Choroid plexus epithelial cell (primary cell): ENCODE data around the genes GAD1 and DYNC1I2.

- RRBS, result no CpG with 5 or more reads among the region's 4 CpGs
Observed at GRCh38 chr2:170500822-170501196, 214.3 kb upstream of the SP5 start.

DNA sequence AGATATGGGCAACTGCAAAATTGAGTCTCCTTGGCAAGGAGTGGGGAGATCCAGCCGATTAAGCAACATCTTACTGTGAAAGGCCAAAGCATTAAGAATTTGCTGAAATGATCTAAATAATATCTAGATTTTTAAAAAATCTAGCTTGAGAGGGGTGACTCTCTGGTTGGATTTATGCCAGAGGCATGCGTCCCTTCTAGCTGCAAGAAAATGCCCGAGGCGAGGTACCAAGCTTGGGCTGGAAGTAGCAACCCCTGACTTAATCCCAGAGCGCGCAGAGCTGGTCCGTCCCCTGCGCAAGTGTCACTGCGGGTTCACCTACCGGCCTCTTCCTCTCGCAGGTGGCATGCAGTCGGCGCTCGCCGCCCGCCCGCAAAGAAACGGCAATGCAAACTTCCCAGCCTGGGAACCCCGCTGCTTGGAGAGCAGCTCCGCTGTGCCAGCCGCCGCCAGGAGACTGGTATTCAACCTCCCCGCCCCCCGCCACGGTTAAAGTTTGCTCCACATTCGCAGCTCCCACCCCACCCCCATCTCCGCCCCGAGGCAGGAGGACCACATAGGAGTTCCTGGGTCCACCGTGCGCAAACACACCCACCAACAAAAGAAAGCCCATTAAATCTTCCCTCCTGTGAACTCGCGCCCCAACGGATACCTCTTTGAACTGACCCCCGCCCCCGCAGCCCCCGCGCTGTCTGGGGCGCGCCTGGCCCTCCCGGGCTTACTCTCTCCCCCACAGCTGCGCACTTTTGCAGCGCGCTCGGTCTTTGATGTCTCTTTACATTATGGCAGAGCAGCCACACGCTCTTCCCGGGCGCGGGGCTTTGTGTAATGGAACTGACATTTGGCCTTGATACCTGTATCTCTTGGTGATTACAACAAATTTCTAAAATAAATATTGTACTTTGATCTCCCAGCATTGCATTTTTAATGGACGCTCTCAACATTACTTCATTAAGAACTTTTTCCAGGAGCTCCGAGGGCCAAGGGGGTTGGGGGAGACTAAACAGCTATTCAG lies 3.3 kb upstream of the SP5 start:
- RRBS, result 10% methylated on average over 4 of the region's 50 CpGs

- RRBS, result 2% methylated on average over 15 of the region's 69 CpGs
Observed at GRCh38 chr2:170816423-170817339, at the start of gene GAD1. Gene GAD1, plus strand, starts transcription at chr2:170816887.

DNA sequence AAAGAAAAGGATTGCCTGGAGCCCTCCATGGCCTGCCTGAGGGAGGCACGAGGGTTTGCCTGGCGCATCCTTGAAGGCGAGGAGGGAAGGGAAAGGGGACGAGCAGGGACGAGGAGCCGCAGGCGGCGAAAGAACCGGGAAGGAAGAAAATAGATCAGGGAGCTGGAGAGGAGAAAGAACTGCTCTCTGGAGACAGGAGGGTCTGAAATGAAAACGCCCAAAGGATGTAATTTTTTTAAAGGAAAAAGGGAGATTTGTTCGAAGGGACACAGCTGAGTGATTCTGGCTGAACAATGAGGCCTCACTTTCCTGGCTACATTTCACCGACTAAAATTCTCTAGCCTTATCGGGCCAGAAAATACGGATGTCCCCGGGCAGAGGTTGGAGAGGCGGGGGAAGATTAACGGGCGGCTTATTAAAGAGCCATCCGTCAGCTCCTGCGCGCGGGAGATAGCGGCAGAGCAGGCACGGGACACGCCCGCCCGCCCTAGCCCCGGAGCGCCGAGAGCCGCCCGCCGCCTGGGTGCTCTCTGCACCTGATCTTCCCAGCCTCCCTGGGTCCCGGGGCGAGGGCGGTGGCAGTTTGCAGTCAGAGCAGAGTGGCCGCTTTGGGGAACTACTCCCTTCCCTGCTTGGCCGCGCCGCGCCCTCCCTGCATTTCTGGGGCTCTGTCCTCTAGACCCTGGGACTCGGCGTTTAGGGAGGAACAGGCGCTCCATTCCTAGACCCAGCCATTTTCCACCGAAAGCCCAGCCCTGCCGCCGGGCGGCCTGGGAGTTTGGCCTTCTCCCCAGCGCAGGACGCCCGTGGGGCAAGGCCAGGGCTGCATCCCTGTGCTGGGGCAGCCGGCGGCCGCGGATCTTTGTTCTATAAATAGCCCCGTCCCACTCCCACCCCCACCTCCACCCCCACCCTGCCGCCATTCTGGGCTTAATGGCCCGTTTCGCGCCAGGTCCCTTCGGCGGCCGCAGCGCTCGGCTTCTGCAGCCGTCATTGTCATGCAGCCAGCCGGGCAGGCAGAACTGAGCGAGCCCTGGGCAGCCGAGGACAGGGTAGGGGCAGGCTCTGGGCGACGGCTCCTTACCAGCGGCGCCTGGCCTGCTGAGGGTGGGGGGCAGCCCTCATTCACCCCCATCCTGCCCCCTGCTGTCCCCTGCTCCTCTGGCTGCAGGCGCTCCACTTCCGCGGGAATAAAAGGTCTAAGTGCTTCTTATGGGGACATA lies 6.5 kb downstream of the GAD1 start:
- RRBS, result 3% methylated on average over 11 of the region's 76 CpGs

DNA sequence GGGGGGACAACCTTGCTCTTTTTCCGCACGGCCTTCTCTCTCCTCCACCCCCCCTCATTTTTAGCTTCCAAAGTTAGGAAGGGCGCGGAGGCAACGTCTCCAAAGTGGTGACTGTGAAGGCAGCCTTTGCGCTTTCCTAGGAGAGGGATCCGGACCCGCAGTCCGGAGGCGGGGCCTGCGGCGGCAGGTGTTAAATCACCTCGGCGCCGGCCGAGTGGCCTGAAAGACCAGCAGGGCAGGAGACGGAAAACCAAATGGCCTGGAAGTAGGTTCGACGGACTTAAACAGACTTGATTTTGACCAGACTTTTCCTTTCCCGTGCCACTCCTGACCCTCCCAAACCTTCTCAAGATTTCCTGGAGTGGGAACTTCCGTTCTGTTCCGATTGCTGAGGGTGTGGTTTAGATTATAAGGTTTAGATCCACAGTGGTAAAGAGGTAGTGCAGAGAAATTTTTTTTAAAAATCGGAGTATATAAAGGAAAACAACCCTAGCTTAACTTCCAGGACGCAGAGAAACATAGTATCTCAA lies 689 bp downstream of the GORASP2 start:
- RRBS, result 3% methylated on average over 7 of the region's 24 CpGs

- RRBS, result no CpG with 5 or more reads among the region's 12 CpGs
Observed at GRCh38 chr2:170930207-170930831, 1.3 kb downstream of the GORASP2 start.

- RRBS, result no CpG with 5 or more reads among the region's 6 CpGs
Observed at GRCh38 chr2:170947991-170948248, 18.9 kb downstream of the GORASP2 start.

DNA sequence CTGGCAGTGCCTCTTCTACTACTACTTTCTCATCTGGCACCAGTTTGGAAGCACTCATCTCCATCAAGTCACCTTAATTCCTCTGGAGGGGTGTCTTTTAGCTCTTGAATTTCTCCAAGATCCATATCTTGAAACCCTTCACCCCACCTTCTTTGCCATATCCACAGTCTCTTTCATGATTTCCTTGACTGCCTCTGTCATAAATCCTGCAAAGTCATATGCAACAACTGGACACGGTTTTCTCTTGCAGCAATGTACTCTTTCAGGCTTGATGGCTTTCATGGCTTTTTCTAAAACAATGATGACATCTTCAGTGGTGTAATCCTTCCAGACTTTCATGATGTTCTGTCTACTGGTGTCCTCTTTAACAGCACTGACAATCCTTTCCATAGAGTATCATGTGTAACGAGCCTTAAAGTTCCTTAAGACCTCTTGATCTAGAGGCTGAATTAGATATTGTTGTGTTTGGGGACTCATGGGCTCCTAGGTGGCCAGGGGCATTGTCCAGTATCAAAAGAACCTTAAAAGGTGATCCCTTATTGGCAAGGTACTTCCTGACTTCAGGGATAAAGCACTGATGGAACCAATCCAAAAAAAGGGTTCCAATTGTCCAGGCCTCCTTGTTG lies 71.9 kb downstream of the GORASP2 start:
- RRBS, result no CpG with 5 or more reads among the region's 2 CpGs

DNA sequence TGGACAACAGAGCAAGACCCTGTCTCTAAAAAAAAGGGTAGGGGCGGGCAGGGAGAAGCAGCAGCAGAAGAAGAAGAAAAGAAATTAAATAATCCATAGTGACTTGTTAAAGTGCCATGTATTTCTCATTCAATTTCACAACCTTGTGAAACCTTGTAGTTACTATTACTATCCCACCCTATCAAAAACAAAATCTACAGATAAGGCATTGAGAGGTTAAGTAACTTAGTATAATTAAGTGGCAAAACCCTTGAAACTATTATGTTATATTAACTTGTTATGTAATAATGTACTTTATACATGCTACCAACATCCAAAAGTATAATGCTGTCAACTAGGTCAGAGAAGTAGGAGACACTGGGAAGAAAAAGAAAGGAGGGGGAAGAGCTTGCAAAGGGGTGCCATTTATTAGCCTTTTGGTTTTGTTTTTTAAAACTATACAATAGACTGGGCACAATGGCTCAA lies 11.5 kb downstream of the TLK1 start:
- RRBS, result no CpG with 5 or more reads among the region's 1 CpG

DNA sequence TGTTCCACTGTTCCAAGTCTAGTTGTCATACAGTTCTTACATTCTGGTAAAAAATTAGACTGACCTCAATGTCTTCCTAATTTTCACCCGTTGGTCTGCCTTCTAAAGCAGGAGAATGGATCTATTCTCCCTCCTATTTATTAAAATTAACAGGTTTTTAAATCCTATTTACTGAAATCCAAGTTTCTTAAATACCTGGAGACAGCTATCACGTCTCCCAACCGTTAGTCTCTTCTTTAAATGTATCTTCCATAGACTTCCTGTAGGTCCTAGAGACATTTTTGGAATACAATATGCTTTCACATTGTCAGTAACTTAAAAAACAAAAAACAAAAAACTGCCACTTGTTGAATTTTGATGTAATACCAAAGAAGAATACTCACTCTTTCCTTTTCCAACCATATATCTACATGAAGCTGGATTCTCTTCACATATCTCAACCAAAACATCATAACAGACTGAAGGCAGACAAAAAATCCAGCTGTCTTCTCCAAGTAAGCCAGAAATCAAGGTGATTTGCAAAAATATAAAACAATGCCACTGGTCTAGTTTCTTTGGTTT lies 4.8 kb downstream of the TLK1 start:
- RRBS, result no CpG with 5 or more reads among the region's 3 CpGs

DNA sequence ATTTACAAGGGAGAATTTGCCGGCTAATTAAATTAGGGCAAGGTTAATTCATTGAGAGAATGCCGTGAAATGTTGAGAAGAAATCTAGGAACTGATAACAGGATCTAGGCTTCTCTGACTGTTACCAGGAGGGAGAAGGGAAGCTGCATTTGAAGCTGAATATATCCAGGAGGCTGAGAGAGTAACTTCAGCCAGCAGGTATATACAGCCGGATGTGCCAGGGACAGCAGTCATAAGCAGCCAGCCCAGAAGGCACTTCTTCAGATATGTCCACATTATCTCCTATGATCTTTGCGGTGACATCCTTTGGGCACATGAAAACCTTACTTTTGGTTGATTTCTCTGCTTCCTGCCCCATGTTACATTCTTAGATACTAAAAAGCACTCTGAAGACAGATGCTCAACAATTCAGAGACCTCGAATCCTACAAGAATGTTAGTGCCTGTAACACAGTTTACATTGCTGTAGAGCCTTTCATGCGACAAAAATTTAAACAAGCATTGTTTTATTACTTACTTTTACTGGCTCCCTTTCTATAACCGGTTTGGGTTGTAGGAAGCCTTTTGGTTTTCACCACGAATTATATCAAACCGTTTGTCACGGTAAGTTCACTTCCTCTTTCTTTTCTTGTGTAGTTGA lies 50.2 kb upstream of the TLK1 start:
- RRBS, result no CpG with 5 or more reads among the region's 10 CpGs

- RRBS, result no CpG with 5 or more reads among the region's 3 CpGs
Observed at GRCh38 chr2:171326082-171326571, 107.7 kb downstream of the METTL8 start.

DNA sequence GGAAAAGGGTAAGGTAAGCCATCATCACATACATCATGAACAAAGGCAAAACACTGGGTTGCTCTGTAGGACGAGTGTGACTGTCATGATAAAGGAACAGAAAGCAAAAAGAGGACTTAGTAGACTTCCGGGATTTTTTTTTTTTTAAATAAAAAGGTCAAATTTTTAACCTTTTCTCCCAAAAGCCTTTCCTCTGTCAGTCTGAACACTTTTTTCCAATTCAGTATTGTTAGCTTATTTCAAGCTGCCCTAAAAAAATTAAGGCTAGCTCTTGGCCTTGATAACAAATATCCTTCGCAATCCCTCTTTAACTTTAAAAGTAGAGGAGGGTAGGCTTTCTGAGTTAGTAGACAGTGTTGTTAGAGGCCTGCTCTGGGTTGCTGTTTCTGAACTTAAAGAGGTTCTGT lies 103.2 kb downstream of the METTL8 start:
- RRBS, result no CpG with 5 or more reads among the region's 3 CpGs

- RRBS, result no CpG with 5 or more reads among the region's 5 CpGs
Observed at GRCh38 chr2:171415885-171416568, 17.8 kb downstream of the METTL8 start.

DNA sequence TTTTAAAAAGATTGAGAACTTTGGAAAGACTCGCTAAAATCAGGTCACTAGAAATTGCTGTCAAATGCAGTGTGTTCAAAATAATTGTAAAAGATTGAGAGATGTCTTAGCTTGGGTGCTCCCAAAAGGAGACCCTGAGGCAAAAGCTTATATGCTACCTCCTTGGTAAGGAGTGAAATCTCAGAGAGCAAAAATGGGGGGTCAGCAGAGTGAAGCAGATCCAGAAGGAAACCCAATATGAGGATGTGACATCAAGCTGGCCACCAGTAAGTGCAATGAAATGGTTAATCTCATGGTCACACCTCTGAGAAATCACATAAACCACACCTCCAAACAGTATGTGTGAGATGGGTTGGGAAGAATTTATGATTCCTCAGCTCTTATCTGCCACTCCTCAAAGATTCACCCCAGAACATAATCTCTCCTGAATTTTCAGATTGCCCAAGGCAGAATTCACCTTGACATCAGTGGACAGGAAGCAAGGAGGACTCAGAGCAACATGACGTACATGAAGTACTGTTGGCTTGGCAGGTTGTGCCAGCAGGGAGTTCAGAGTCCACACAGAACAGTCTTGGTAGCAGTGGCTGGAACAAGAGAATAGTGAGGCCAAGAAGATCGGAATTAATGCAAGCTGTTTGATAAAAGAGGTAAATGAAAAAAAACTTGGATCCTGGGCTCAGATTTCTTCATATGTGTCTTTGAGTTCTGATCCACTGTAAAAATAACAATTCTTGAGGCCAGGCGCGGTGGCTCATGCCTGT lies 31.8 kb upstream of the CYBRD1 start:
- RRBS, result no CpG with 5 or more reads among the region's 5 CpGs

DNA sequence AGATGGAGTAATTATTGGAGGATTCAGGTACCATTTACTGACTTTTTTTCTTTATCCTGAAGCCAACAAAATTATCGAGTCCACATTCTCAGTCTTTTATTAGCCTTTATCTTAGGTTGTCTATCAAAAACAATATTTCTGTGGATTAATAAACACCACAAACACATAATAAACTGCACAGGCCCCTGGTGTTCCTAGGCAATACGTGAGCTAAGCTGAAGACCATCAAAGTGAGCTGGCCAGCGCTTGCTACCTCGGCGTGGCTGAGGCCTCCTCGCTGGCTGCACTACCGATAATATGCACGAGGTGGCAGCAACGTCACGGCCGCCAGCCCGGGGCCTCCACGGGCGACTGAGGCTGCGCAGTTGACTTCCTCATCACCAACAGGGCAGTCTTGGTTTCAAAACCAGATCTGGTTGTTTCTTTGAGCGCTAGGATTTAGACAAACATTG lies 51.7 kb downstream of the CYBRD1 start:
- RRBS, result no CpG with 5 or more reads among the region's 16 CpGs

- RRBS, result no CpG with 5 or more reads among the region's 21 CpGs
Observed at GRCh38 chr2:171687105-171687595, at the start of gene DYNC1I2. Gene DYNC1I2, plus strand, starts transcription at chr2:171687469.

GRCh38 chr2:172084185-172085189 lies 820 bp upstream of the DLX1 start:
- RRBS, result under 1% methylated on average over 9 of the region's 73 CpGs

GRCh38 chr2:172093043-172093746 lies 7.9 kb downstream of the DLX1 start:
- RRBS, result 5% methylated on average over 8 of the region's 22 CpGs